Neutrophil (primary cell): ENCODE data around the gene GDF7.

DNA sequence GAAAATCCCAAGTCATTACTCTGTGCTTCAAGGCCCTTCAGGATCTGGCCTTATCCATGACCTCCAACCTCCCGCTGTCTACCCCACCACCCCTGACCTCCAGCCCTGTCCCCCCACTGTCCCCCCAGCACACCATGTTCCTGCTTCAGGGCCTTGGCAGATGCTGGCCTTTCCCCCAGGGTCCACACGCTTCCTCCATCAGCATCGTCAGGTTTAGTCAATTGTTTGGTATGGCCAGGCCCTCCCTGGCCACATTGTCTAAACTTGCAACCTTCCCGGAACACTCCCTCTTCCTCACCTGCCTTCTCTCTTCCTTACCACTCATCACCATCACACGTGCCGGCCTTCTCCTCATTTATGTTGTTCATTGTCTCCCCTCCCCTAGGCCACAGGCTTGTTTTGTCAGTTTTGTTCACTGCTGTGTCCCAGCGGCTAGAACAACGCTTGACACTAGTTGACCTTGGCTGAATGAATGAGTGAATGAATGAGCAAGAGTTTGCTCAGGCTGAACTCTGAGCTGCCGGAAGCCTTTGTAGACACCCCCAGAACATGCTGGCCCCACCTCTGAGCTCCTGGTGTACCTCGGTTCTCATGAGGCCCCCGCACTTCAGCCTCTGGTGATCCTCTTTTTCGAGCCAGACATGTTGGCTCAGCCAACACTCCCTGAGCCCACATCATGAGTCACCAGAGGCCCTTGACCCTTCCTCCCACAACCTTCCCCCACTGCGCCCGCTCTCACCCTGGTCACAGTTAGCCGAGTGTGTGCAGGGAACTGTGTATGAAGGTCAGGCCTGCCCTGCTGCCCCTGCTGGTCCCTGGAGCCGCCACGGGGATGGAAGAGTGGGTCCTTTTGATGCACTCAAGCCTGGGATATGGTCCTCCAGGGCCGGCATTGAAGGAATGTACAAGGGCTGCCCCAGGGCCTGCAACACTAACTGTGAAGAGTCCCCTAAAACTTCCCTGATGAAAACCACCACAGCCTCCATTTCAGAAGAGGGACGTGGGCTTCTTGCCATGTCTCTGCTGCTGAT, 57.6 kb downstream of the HS1BP3 start:
- PRO-cap, result no peak

- PRO-cap, result no peak
Observed at GRCh38 chr2:20633767-20634451, 17.0 kb downstream of the HS1BP3 start.

- PRO-cap, result no peak
Observed at GRCh38 chr2:20667085-20667874, at the start of gene GDF7. Gene GDF7 (plus strand): TSS chr2:20667144.

DNA sequence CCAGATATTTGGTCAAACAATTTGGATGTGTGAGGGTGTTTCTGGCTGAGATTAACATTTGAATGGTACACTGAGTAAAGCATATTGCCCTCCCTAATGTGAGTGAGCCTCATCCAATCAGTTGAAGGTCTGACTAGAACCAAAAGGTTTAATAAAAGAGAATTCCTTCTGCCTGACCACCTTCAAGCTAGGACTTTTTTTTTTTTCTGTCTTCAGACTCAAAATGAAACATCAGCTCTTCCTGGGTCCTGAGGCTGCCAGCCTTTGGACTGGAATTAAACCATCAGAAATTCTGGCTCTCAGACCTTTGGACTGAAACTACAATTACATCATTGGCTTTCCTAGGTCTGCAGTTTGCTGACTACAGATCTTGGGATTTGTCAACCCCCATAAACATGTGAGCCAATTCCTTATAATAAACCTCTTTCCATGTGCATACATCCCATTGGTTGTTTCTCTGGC, 65.3 kb downstream of the LDAH start:
- PRO-cap, result no peak

DNA sequence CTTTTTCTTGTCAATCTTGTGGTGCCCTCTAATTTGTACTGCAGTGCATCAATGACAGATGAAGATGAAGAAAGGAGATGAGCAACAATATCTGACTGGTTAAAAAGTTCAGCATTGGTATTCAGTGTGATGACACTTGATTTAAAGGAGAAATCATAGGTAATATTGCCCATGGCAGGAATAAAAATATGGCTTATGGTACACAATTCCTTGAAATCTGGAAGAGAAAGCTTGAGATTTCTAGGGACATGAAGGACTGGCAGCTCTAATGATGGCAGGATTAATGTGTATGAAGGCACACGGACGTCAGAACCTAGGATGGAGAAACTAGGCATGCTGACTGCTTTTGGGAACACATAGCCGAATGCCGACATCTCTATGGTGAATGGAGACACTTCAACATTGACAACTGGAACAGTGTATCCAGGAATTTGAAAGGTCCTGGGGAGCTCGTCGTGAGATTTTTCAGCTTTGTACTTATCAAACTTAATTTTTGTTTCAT, 37.1 kb downstream of the APOB start:
- PRO-cap, result no peak

GRCh38 chr2:21101345-21101735, 22.4 kb upstream of the TDRD15 start:
- PRO-cap, result no peak

GRCh38 chr2:21270204-21271032, 146.7 kb downstream of the TDRD15 start:
- PRO-cap, result no peak

DNA sequence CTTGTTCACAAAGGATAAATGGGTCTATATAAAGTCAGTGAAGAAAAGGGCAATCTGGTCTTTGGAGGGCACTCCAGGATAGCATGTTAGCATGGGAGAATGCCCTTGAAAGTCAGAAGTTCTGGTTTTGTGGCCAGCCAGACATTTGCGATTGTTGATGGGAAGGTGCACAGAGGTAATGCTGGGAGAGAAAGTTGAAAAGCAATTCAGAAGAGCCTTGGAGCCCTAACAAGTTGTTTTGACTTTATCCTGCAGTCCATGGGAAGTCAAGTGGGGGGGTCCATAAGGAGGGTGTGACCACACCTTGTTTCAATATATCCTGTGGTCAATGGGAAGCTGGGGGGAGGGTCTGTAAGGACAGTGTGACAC, 299.5 kb downstream of the TDRD15 start:
- PRO-cap, result no peak

DNA sequence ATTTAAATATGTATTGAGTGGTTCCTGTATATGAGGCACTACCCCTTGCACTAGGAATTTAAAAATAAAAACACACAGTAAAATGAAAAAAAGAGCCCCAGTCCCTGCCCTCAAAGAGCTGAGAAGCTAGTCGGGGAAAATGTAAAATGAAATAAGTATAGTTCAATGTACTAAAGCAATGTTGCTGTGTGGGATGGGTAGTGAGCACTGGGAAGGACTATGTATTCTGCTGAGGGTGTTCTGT, 1094.8 kb upstream of the KLHL29 start:
- PRO-cap, result no peak

DNA sequence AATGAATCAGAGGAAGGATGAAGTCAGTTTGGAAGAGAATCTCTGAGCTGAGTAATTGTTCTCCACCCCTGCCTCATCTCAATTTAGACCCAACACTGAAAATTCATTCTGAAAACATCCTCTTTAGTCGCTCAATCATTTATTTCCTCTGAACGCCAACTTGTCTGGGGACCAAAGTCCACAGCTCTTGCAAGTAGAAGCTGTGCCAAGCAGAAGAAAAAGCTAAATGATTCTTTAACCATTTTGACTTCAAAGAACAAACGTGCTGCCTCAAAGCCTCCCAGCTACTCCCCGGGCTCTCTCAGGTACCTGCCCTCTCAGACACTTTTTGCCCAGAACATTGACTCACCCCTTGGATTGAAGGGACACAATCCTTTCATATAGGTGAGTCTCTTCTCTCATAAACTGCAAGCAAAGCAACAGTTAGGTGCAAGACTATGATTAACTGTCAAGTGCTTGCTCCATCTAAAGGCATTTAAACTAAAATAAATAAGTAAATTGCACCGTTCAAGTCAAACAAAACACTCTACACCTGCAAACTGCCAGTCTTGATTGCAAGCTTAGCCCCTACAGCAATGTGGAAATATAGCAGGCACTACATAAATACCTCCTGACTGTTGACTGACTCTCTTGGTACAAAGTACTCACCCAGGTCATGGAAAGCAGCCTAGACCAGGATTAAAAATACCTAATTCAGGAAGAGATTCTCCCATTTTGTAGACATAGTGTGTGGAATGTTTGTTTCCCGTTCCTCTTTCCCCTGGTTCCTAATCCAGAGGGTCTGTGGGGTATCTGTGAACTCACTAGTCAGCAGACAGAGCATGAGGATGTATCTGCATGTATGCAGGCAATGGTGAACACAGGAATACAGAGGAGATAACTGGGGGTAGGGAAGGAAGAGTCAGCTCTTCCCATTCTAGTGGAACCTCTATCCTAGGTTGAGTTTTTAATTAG, 176.7 kb upstream of the KLHL29 start:
- PRO-cap, result no peak

DNA sequence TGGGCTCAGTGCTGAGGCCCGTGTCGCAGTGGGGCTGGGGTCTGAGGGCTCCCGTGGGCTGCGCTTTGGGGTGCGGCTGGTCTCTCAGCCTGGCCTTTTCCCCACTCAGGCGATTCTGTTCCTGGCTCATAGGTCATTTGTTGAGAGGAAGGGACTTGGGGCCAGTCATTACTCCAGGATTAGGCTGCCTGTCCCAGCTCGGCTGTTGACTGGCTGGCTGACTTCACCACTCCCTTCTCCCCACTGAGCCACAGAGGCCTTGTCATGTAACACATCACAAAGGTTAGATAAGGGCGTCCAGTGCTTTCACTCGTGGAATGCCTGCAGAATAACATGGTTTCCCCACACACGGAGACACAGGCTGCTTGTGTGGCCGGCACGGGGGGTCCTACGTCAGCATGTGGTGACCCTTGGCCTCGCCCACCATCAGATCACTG, 34.7 kb downstream of the KLHL29 start:
- PRO-cap, result no peak

DNA sequence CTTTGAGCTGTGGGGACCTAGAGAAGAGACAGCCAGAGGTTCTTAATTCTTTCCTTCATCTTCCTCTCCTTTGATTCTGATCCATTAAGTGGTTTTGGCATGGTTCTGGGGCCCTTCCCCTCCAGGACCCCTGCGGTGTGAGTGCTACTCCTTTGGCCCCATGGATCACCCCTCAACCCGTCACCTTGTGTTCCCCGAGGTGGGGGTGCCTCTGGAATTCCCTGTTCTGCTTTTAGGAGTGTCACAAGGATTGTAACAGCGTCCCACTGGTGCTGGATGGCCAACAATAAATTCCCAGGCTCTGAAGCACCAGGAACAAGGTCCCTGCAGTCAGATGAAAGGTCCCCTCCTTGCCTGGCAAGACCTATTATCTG, 72.3 kb downstream of the KLHL29 start:
- PRO-cap, result no peak

DNA sequence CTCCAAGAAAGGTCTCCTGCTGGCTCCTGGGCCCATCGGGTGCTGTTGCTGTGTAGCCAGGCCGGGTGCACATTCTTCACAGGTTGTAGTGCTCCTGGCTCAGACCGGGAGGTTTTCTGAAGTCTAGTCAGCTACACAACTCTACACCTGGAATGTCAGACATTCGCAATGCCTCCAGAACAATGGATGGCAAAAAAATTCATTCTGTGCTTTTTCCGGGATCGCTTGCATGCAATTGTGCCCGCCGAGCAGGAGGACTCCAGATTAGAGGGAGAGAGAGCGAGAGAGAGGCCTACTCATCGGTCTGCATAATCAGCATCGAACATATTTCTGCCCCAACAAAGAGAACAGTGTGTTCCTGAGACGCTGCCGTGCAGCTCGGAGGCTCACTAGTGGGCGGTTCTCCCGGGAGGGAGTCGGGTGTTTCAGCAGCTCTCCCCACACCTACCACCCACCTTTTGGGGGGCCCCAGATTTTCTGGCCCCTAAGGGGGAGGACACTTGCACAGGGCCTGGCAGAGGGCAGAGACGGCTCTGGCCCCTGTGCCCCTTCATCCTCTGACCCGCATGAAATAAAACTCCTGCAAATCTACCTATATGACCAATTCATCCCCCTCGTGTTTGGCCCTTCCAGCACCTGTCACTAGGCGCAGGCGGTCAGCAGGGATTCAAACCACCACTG, 117.2 kb downstream of the KLHL29 start:
- PRO-cap, result no peak

- PRO-cap, result no peak
Observed at GRCh38 chr2:23533097-23533613, 148.2 kb downstream of the KLHL29 start.

GRCh38 chr2:23563369-23563930, 178.5 kb downstream of the KLHL29 start:
- PRO-cap, result no peak

DNA sequence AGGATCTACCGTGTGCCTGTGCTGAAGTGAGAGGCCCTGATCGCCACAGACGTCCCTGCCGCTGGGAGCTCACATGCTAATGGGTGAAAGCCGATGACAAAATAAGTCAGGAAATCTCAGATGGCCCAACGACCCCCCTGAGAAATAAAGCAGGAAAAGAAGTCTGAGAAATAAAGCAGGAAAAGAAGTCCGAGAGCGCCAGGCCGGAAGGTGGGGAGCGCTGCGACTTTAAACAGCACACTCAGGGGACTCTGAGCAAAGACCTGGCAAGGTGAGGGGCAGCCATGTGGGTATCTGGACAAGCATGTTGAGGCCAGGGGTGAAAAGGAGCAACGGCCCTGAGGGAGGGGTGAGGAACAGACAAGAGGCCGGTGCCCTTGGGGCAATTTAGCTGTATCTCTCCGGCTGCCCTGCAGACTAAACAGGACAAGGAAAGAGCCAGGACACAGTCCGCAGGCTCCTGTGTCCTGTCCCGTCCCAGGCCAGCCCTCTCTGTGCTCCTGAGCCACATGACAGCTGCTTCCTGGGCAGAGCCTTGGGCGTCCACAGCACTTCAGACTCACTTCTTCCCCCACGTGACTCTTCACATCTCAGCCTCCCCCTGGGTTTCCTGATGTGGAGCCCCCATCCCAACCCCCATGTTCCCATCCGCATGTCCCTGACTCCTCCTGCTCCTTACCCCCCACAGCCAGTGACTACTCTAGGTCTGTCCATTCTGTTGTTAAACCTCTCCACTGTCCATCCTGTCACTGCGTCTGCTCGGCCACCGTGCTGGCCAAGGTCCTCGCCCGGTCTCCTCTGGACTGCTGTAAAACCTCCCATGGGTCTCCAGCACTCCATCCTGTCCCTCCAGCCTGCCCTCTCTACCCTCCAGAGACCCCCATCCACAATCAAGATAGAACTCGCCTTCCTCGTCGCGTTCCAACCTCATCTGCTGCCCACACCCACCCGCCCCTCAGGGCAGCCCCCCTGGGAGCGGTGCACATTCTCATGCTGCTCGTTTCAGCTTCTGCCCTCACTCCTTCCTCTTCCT, 206.2 kb downstream of the KLHL29 start:
- PRO-cap, result no peak

DNA sequence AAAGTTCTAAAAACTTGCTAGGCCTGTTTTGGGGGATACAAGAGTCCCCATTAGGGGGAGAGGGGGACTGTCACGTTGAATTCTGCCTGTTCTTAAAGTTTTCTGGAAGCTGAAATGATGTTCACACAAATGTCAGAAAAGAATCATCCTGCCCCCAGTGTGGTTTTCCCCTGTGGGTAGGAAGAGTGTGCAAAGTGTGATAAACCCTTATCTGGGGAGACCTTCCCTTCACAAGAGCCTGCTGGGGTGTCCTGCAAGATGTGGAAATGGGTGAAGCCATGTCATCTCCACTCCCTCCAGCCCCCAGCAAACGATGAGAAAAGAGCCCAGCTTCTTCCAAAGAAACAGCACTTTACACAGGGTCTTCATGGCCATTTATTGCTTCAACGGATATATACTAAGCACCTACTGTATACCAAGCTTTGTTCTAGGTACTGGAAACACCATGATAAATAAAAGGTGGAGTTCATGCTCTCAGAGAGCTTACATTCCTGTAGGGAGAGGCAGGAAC, 1.5 kb downstream of the MFSD2B start:
- PRO-cap, result no peak

DNA sequence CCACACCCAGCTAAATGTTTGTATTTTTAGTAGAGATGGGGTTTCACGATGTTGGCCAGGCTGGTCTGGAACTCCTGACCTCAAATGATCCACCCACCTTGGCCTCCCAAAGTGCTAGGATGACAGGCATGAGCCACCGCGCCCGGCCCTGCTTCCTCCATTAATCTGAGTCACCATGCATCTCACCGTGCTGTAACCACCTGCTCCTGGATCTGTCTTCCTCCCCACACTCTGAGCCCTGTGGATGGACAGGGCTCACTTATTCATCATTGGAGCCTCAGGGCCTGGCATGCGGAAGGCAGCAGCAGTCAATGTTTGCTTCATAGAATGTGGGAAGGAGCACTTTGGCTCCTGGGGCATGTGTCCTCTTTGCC, 11.2 kb downstream of the MFSD2B start:
- PRO-cap, result no peak

- PRO-cap, result no peak
Observed at GRCh38 chr2:24271369-24272183, 88.8 kb downstream of the ITSN2 start.

- PRO-cap, result no peak
Observed at GRCh38 chr2:24281464-24282498, 78.6 kb downstream of the ITSN2 start.